ENCODE measurements around a stretch of chr16.

DNA sequence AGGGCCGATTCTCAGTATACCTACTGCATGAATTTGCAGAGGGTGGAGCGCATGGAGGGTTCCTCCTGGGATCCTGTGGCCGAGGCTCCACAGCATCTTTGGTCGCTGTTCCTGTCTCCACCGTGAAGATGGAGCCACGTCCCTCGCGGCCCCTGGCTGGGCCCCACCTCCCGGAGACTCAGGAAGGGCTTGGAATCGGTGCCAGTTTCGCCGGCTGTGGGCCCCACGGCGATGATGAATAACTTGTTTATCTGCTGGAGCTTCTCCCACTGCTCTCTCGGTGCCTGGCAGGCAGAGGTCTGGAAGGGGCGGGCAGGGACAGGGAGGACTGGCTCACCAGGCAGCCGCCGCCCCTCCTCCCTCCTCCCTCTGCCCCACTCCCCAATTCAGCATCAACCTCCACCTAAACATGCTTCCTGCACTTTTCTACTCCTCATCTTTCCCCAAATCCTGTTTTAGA is 8.1 kb downstream of the SLC5A11 start:
- PRO-cap, result no peak
- RAMPAGE, long total RNA, 2 experiments, result no peak in any of the 2 experiments

GRCh38 chr16:24994203-24994702 is 20.9 kb downstream of the ARHGAP17 start:
- PRO-cap, result no peak
- RAMPAGE, long total RNA, 2 experiments, result no peak in any of the 2 experiments

- PRO-cap, result no peak
- RAMPAGE, long total RNA, 2 experiments, result no peak in any of the 2 experiments
These were observed 2.0 kb upstream of the LCMT1 start for GRCh38 chr16:25109599-25109914.

DNA sequence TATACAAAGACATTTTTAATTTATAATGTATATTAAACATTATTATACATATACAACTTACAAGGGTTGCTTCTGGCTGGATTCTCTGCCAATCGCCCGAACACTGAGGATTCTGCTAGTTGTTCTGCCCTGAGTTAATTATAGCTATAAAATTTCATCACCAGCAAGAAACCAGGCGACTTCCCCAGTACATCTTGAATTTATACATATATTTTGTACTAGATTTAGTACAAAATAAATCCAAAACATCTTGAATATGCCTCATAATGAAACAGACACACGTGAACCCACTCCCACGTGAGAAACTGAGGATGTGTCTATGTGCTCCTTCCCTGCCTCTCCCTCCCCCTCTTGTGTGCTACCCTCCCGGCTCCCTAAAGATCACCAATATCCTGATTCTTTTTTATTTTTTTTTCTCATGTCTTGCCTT is 1.2 kb upstream of the LCMT1 start:
- PRO-cap, result no peak
- RAMPAGE, long total RNA, 2 experiments, result no peak in any of the 2 experiments

DNA sequence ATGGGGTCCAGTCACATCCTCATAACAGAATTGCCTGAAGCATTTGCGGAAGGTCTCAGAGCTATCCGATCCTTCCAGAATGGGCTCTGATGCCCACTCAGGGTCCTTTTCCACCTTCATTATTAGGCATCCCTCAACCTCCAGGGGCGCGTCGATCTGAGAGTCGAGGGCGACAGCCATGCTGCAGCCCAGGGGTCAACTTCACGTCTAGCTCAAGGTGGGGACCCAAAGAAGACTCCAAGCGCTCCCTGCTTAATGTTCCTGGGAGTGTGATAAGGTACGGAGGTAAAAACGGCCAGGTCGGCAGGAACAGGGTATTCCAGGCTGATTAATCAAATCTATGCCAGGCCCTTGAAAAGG is 717 bp downstream of the ZKSCAN2 start:
- PRO-cap, result no peak
- RAMPAGE, long total RNA, 2 experiments, result no peak in any of the 2 experiments

DNA sequence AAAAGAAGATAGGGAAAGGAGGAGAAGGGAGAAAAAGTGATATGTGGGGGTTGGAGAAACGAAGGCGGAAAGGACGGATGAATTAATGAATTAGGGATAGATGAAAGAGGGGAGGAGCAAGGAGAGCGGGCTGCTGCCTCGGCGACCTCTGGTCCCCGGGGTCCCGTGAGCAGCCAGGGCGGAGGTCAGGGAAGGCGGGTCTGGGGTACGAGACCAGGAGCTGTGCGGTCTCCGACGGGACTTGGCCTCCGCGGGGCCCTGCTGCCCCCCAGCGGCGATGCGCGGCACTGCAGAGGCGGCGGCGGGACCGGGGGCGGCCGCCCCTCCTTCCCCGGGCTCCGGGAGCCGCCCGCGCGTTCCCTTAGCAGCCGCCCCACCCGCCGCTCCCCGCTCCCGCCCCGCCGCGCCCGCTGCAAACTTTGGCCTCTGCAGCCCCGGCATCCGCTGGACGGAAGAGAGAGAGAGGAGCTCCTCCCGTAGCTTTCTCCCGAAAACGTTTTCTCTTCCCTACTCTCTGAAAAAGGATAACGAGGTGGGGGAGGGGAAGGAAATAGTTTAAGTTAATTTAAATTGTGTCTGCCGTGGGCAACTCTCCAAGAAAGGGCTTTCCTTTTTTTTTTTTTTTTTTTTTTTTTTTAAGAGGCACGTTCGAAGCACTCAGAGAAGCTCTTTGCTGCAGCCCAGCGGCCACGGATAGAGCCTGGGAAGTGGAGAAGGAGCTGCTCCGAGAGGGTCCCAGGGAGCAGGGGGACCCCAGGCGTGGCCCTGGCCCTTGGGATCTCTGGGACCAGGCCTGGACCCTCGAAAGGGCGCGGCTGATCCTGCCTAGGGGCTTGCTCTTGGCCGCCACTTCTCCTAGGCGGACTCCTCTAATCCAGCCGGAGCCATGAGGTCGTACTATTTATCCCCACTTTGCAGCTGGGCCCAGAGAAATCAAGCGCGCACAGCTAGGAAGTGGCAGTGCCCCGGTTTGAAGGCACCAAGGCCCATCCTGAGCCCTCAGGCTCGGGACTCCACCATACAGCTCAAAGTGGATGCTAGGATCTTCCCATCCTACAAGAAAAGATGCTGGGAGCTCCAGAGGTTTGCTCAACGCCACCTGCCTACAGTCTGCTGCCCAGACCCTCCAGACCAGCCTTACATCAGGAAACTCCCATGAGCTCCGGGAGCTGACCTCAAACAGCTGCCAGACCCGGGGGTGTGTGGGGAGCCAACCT is 43.2 kb downstream of the C16orf82 start:
- PRO-cap, result unidirectional peak, plus-strand start at position 440 of the sequence
- RAMPAGE, long total RNA, 2 experiments, result no peak in any of the 2 experiments

- PRO-cap, result no peak
- RAMPAGE, long total RNA, 2 experiments, result no peak in any of the 2 experiments
These were observed 4.6 kb upstream of the KDM8 start for GRCh38 chr16:27198608-27199212.

DNA sequence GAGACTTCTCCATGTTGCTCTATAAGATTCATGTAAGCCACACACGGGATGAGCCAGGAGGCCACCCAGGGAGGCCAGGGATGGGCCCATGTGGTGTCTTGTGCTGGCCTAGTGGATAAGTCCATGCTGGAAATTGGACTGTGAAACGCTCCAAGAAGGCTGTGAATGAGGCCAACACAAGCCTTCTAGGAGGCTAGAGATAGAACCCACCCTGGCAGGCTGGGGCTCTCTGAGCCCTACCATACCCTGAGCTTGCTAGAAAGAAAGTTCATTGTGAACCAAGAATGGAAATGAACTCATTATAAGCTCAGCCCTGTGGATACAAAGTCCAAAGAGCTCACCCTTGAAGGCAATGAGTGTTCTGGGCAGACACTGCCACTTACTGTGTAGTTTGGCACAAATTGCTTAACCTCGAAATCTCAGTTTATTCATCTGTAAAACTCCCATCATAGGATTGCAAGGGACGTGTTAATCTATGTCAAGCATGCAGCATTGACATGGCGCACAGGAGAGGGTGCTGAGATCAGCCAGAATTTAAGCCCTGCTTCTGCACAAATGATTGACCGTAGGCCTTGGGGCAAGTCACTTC is 5.4 kb downstream of the KDM8 start:
- PRO-cap, result no peak
- RAMPAGE, long total RNA, 2 experiments, result no peak in any of the 2 experiments

- PRO-cap, result no peak
- RAMPAGE, long total RNA, 2 experiments, result no peak in any of the 2 experiments
These were observed 4.4 kb downstream of the NSMCE1 start for GRCh38 chr16:27264104-27264590.

GRCh38 chr16:27316345-27316664 is 2.5 kb downstream of the IL4R start:
- PRO-cap, result no peak
- RAMPAGE, long total RNA, 2 experiments, result no peak in any of the 2 experiments

DNA sequence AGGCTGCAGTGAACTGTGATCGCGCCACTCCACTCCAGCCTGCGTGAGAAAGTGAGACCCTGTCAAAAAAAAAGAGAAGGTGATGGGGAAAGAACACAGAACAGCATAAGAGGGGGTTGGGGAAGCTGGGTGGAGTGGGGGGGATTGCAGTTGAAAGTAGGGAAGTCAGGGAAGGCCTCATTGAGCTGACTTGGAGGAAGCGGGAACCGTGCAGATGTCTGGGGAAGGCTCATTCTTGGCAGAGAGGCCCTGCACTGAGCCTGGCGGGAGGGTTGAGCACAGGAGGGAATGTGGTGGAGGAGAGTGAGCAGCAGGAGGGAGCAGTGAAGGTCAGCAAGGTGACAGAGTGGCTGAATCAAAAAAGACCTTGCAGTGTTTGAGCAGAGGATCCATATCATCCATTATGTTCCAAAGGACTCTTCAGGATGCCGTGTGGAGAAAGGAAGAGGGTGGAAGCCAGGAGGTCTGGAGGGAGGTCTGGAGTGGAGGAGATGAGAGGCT is 26.9 kb downstream of the IL4R start:
- PRO-cap, result no peak
- RAMPAGE, long total RNA, 2 experiments, result no peak in any of the 2 experiments

- PRO-cap, result no peak
- RAMPAGE, long total RNA, 2 experiments, result no peak in any of the 2 experiments
These were observed 36.5 kb upstream of the IL21R start for GRCh38 chr16:27365268-27366093.

DNA sequence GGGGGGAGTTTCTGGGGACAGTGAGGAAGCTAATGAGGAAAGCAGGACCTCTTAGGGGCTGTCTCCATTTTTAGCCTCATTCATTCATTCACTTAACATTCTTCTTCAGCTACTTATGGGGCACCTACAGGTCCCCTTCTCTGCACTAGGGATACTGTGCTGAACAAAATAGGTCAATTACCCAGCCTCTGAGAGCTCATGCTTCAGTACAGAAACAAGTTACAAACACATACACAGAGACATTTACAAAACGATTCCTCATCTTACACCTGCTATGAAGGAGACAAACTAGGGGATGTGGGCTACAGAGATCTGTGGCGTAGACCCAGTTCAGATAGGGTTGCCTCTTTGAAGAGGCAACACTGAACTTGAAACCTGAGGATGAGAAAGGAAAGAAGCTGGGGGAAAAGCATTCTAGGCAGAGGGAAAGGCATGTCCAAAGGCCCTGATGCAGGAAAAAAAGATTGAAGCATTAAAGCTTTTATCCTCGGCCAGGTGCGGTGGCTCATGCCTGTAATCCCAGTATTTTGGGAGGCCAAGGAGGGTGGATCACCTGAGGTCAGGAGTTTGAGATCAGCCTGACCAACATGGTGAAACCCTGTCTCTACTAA is 5.2 kb downstream of the IL21R start:
- PRO-cap, result no peak
- RAMPAGE, long total RNA, 2 experiments, result no peak in any of the 2 experiments

GRCh38 chr16:27547382-27547665 is 2.4 kb downstream of the GTF3C1 start:
- PRO-cap, result bidirectional peak, plus-strand start at chr16:27547469, minus-strand start at chr16:27547235
- RAMPAGE, long total RNA, 2 experiments, result no peak in any of the 2 experiments

DNA sequence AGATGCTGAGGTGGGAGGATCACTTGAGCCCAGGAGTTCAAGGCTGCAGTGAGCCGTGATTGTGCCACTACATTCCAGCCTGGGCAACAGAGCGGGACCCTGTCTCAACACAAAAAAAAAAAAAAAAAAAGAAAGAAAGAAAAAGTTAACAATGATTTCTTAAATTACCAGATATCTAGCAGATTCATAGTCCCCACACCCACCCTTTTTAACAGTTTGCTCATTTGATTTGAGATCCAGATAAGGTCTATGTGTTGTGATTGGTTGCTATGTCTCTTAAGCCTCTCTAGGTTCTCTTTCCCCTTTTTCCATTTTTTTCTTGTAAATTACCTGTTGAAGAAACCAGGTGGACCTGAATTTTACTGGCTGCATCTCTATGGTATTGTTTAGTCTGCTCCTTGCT is 213.6 kb downstream of the KATNIP start:
- PRO-cap, result no peak
- RAMPAGE, long total RNA, 2 experiments, result no peak in any of the 2 experiments

DNA sequence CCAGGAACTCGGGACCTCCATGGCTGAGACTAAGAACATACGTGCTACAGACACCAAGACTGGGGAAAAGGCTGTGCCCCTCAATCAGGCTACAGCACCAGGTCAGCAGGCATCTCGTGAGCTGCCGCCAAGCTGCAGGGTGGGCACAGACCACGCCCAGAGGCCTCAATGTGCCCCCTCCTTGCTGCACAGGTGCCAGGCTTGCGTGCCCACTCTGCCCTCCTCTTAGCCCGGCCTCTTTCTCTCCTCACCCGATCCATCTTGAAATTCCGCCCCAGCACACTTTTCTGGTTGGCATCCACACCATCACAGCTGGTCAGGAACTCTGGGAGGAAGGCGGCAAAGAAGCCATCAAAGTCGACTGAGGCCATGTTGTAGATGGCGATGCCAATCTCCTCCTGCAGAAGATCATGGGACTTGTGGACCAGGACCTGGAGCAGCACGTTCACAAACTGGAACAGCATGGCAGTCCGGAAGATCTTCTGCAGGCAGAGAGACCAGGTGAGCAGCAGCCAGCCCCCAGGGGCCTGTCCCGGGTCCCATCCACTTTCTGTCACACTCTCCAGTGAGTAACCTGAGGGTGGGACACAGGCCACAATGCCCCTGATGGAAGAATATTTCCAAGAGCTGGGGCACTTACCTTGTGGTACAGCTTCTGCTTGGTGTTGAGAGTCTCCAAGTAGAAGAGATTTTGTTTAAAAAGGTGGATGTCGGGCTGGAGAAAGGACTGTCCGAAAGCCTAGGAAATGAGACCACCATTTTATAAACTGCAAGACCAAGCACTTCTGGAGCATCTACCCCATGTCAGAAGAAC is 37.9 kb upstream of the GSG1L start:
- PRO-cap, result no peak
- RAMPAGE, long total RNA, 2 experiments, result start-site peak on the minus strand in 1 of 2 experiments, centred at position 481 of the sequence, 16 reads per replicate

DNA sequence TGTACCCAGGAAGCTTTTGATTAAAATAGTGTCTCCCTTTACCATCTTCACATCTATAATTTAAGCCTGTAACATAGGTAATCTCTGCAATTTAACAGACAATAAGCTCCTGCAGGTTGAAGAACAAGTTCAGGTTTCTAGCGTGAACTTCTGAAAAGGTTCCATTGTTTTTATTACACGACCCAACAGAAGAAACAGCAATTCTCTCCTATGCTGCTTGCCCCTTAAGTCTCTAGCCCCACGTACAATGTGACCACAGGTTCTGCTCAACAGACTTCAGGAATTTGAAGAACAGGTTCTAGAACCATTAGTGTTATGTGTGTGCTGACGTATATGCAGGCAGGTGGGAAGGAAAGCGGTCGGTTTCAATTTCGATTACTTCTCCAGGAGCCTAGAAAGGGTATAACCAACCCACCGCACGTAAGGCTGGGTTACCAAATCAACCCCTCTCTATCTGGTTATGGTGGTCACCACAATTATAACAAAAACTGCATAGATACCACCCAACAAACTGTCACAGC is 39.5 kb downstream of the XPO6 start:
- PRO-cap, result no peak
- RAMPAGE, long total RNA, 2 experiments, result no peak in any of the 2 experiments

- PRO-cap, result bidirectional peak, plus-strand start at chr16:28538071, minus-strand start at chr16:28538049
- RAMPAGE, long total RNA, 2 experiments, result no peak in any of the 2 experiments
These were observed 801 bp downstream of the NUPR1 start for GRCh38 chr16:28537838-28538507.

GRCh38 chr16:28823374-28823698 is 537 bp downstream of the ATXN2L start:
- PRO-cap, result no peak
- RAMPAGE, long total RNA, 2 experiments, result no peak in any of the 2 experiments

DNA sequence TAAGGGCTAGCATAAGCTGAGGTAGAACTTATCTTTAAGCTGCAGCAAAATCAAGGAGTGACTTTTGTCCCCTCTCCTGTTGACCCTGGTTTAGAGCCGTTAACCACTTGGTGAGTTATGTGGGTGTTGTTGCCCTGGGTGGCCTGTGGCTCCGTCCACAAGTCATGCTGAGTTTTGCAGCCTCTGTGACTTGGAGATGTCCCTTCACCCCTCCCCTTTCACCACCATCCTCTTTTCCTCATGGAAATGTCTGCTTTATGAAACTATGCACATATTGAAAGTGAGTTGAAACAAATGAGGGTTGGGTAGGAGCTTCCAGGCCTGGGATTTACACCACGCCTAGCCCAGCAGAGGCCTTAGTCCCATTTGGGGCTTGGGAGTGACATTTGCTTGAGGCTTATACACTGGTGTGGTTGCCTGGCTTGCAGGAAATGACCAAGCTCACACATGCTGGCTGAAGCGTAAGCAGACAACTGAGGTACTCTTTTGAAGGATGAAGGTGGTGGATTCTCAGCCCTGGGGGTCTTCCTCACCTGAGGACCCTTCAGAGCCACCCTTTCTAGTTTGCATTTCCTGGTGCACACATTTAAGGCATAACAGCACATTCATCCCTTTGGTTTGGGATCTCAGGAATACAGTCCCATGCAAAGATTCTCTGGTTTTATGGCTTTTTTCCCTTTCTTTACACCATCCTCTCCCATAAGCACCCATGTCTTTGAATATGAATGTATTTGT is 10.5 kb upstream of the SPNS1 start:
- PRO-cap, result no peak
- RAMPAGE, long total RNA, 2 experiments, result no peak in any of the 2 experiments